Right atrium auricular region (tissue), 2 donors: ENCODE data around the genes DPH5 and SLC25A24.

- PRO-cap = no peak
- RAMPAGE, long total RNA, 2 experiments = no peak in any of the 2 experiments
These were observed 45.0 kb downstream of the CDC14A start for GRCh38 chr1:100397212-100397811.

DNA sequence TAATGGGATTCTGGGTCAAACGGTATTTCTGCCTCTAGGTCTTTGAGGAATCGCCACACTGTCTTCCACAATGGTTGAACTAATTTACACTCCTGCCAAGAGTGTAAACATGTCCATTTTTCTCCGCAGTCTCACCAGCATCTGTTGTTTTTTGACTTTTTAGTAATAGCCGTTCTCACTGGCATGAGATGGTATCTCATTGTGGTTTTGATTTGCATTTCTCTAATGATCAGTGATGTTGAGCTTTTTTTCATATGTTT is 53.5 kb downstream of the CDC14A start:
- PRO-cap = no peak
- RAMPAGE, long total RNA, 2 experiments = no peak in any of the 2 experiments

GRCh38 chr1:100481168-100481675 is 56.7 kb upstream of the GPR88 start:
- PRO-cap = no peak
- RAMPAGE, long total RNA, 2 experiments = no peak in any of the 2 experiments

GRCh38 chr1:100539346-100539947 is 1.5 kb downstream of the GPR88 start:
- PRO-cap = no peak
- RAMPAGE, long total RNA, 2 experiments = no peak in any of the 2 experiments

- PRO-cap = no peak
- RAMPAGE, long total RNA, 2 experiments = no peak in any of the 2 experiments
These were observed 67.4 kb downstream of the VCAM1 start for GRCh38 chr1:100786833-100787462.

- PRO-cap = bidirectional peak, plus-strand start at chr1:101025907, minus-strand start at chr1:101025806; unidirectional peak, minus-strand start at chr1:101026316
- RAMPAGE, long total RNA, 2 experiments = start-site peak on the plus strand in 2 of 2 experiments, at chr1:101025857-101025910 at its widest, 86 to 133 reads per replicate; start-site peak on the minus strand in 2 of 2 experiments, at chr1:101025773-101025800 at its widest, 154 to 184 reads per replicate
These were observed at the start of gene DPH5 for GRCh38 chr1:101025648-101026732. DPH5 (minus strand) TSS chr1:101025784.

- PRO-cap = no peak
- RAMPAGE, long total RNA, 2 experiments = no peak in any of the 2 experiments
These were observed 53.8 kb upstream of the DPH5 start for GRCh38 chr1:101079376-101079797.

- PRO-cap = bidirectional peak, plus-strand start at chr1:101235732, minus-strand start at chr1:101235557; bidirectional peak, plus-strand start at chr1:101235951, minus-strand start at chr1:101235957; bidirectional peak, plus-strand start at chr1:101236357, minus-strand start at chr1:101236225
- RAMPAGE, long total RNA, 2 experiments = no peak in any of the 2 experiments
These were observed 1.2 kb upstream of the S1PR1 start for GRCh38 chr1:101235212-101236511.

- PRO-cap = no peak
- RAMPAGE, long total RNA, 2 experiments = no peak in any of the 2 experiments
These were observed 47.2 kb downstream of the S1PR1 start for GRCh38 chr1:101283915-101284498.

- PRO-cap = no peak
- RAMPAGE, long total RNA, 2 experiments = no peak in any of the 2 experiments
These were observed 54.9 kb downstream of the S1PR1 start for GRCh38 chr1:101291632-101292113.

GRCh38 chr1:103533576-103534008 is 8.1 kb downstream of the RNPC3 start:
- PRO-cap = no peak
- RAMPAGE, long total RNA, 2 experiments = no peak in any of the 2 experiments

- PRO-cap = no peak
- RAMPAGE, long total RNA, 2 experiments = no peak in any of the 2 experiments
These were observed 663.1 kb downstream of the AMY1C start for GRCh38 chr1:104412760-104413331.

DNA sequence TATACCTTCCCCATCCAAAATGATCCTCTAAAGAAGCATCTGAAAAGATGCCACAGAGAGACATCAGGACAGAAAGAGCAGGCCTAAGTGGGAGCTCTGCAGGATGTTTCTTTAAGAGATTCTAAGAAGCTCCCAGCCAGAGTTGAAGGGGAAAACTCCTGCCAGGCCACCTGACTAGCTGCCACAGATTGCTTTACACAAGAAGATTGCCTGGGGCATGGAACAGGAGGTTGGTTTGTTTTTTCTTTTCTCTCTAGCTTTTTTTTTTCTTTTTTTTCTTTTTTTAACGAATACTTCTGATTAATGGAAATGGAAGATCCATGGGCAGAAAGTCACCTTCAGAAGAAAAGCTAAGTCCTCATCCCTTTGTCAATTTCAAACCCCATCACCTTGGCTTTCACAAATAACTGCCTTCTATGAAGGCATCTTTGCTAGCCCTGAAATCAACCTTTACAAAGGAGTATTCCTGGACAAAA is 275.7 kb downstream of the VAV3 start:
- PRO-cap = no peak
- RAMPAGE, long total RNA, 2 experiments = no peak in any of the 2 experiments

DNA sequence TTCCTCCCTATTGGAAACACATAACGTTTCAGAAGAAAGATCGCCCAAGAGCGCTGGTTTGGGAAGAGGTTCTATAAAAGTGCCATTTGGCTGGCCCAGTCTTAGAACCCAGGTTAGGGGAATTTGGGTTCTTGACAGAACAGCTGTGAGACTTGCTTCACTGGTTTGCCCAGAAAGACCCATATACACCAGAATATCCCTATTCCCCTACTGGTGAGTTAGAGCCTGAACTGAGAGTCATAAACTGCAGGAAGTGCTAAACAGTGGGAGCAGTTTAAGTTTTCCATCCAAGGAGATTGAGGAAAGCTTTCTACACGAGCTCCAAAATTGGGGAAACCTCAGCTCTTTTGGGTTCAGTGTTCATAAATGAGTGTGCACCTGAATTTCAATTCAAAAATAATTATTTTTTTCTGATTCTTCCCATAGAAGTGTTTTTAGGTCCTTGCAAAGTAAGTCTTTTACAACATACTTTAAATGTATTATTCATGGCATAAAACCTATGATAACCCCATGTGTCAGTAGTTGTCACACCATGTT is 275.2 kb downstream of the VAV3 start:
- PRO-cap = no peak
- RAMPAGE, long total RNA, 2 experiments = no peak in any of the 2 experiments

- PRO-cap = unidirectional peak, minus-strand start at chr1:107786703
- RAMPAGE, long total RNA, 2 experiments = no peak in any of the 2 experiments
These were observed 178.8 kb downstream of the VAV3 start for GRCh38 chr1:107785896-107786934.

DNA sequence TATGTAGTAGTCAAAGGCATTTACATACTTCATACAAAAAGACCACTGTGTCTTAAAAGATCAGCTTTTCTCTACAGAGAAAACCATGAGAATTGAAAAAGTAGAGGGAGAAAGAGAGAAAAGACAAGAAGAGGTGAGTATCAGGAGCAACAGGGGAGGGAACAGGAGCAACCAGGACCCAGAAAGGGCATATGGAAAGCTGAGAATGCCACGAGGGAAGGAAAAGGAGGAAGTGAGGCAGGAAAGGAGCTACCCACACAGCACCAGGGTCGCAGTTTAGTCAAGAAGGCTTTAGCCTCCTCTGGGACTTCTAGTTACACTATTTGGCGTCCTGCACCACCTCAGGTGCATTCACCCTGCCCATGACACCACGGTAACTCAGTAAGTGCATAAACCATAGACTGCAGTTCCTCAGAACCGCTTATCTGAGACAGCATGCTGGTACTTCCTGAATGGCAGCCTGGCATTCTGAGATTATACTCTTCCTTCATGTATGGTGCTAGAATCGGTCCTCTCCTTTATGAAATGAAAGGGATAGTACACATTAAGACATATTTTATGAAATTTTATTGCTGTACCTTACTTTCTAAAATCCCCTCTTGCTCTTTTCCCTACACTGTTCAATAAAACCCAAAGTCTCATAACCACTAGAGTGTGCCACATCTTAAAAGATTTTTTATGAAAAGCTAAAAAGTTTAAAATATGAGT is 67.5 kb downstream of the VAV3 start:
- PRO-cap = no peak
- RAMPAGE, long total RNA, 2 experiments = no peak in any of the 2 experiments

DNA sequence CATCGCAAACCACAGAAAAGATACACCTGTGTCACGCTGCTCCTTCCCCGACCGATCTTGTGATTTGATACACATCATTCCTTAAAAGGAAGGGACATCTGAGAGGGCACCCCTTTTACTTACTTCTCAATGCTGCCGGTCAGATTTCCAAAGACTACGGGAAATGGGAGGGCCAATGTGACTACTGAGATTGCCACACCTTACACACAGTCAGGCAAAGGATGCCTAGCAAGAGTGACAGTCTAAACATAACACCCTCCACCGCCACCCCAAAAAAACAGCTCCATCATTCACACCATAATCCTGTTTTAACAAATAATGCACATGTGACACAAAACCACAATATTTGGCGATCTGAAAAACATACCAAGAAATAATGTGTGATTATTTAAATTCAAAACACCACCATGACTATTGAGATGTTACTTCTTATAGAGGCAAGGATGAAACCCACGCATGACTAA is 28.1 kb downstream of the VAV3 start:
- PRO-cap = unidirectional peak, plus-strand start at position 209 of the sequence
- RAMPAGE, long total RNA, 2 experiments = no peak in any of the 2 experiments

GRCh38 chr1:108199699-108200576 is at the start of gene SLC25A24:
SLC25A24 (minus strand) TSS chr1:108200343.
- PRO-cap = bidirectional peak, plus-strand start at chr1:108199897, minus-strand start at chr1:108199814; bidirectional peak, plus-strand start at chr1:108200487, minus-strand start at chr1:108200331
- RAMPAGE, long total RNA, 2 experiments = start-site peak on the minus strand in 2 of 2 experiments, at chr1:108200144-108200239 at its widest, 623 to 904 reads per replicate

- PRO-cap = no peak
- RAMPAGE, long total RNA, 2 experiments = no peak in any of the 2 experiments
These were observed 23.1 kb upstream of the EEIG2 start for GRCh38 chr1:108536692-108537336.

DNA sequence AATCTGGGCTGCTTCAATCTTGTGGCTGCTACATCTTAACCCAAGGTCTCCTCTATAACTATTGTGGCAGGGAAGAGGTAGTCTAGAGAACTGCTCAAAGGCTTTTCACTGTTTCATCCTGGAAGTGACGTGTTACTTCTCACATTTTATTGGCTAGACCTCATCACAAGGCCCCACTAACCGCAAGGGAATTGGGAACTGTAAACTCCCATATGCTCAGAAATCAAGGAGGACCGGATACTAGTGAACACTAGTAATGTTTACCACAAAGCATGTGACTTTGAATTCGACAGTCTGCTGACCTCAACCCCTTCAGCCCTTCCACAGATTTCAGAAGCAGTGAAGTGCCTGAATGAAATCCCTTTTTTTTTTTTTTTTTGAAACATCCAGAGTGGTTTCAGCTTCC is 3.4 kb upstream of the EEIG2 start:
- PRO-cap = no peak
- RAMPAGE, long total RNA, 2 experiments = no peak in any of the 2 experiments